ENCODE data around the genes H3C13, H2AC19, VPS45, CA14 and MRPS21.

- PRO-cap, result no peak
- RAMPAGE, long total RNA, 4 experiments, result no peak in any of the 4 experiments
These were observed at the start of gene H3C13 for GRCh38 chr1:149812874-149813862. H3C13 (minus strand) TSS chr1:149813693.

DNA sequence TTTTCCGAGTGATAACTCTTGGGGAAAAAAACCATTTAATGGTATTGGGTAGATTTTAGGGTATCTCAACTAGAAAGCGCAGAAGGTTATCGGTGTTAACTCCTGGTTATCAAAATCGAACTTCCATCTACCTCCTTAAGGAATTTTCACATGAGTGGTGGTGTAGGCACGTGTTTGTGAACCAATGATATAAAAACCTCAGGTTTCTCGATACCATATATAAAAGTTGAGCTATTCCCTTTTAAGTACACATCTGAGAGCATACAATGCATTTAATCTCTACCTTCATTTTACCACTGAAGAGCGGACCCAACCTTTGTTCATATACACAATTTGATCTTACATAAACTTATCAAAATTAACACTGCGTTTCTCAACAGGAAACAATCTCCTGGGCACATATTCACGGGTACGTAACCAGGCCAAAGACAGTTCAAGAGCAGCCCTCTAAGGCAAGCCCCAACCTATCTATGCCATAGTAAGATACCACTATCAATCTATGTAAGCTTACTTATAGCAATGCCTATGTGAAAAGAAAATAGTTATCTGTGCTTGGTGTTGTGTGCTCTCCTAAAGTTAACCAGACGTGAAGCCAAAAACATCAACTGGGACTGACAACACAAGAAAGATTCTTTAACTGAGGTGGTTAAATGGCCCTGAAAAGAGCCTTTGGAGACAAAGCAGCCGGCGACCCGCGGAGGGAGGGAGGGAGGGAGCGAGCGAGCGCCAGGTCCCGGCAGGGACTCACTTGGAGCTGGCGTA lies 1.0 kb upstream of the H2AC19 start:
- PRO-cap, result unidirectional peak, plus-strand start at position 244 of the sequence; unidirectional peak, plus-strand start at position 425 of the sequence
- RAMPAGE, long total RNA, 4 experiments, result no peak in any of the 4 experiments

DNA sequence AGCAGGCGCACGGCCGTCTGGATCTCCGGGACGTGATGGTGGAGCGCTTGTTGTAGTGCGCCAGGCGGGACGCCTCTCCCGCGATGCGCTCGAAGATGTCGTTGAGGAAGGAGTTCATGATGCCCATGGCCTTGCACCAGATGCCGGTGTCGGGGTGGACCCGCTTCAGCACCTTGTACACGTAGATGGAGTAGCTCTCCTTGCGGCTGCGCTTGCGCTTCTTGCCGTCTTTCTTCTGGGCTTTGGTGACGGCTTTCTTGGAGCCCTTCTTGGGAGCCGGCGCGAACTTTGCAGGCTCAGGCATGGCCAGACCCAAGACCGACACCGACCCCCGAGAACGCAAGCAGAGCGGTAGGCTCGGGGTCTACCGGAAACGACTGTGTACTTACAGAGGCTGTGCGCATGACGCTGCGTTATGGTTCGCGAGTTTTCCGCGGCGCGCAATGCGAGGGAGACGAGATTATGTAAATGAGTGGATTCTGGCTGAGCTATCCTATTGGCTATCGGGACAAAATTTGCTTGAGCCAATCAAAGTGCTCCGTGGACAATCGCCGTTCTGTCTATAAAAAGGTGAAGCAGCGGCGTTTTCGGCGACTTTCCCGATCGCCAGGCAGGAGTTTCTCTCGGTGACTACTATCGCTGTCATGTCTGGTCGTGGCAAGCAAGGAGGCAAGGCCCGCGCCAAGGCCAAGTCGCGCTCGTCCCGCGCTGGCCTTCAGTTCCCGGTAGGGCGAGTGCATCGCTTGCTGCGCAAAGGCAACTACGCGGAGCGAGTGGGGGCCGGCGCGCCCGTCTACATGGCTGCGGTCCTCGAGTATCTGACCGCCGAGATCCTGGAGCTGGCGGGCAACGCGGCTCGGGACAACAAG lies at the start of gene H2AC19:
Gene H2AC19, plus strand, starts transcription at position 592 of the 869 bp plus-strand sequence.
- PRO-cap, result unidirectional peak, plus-strand start at position 593 of the sequence
- RAMPAGE, long total RNA, 4 experiments, result no peak in any of the 4 experiments

DNA sequence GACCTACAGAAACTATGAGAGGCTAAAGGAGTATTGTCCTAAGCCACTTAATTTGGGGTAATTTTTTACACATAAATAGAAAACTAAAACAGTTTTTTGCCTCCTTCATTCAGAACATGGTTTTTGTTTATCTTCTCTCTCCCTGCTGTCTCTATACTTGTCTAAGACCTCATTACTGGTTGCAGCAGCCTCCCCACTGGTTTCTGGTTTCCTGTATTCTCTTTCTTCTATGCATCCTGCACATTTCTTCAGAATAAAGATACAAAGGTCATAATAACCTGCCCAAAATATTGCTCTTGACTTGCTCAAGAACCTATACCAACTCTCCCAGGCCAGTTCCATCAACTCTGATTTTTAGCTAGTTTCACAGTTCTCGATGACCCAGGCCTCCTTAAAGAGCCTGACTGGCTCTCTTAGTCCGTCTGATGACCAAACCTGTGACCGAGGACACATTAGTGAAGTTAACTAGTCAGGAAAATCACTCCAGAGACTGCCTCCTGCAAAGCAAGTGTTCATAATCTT lies 6.9 kb downstream of the H2BC21 start:
- PRO-cap, result bidirectional peak, plus-strand start at position 251 of the sequence, minus-strand start at position 198 of the sequence
- RAMPAGE, long total RNA, 4 experiments, result no peak in any of the 4 experiments

DNA sequence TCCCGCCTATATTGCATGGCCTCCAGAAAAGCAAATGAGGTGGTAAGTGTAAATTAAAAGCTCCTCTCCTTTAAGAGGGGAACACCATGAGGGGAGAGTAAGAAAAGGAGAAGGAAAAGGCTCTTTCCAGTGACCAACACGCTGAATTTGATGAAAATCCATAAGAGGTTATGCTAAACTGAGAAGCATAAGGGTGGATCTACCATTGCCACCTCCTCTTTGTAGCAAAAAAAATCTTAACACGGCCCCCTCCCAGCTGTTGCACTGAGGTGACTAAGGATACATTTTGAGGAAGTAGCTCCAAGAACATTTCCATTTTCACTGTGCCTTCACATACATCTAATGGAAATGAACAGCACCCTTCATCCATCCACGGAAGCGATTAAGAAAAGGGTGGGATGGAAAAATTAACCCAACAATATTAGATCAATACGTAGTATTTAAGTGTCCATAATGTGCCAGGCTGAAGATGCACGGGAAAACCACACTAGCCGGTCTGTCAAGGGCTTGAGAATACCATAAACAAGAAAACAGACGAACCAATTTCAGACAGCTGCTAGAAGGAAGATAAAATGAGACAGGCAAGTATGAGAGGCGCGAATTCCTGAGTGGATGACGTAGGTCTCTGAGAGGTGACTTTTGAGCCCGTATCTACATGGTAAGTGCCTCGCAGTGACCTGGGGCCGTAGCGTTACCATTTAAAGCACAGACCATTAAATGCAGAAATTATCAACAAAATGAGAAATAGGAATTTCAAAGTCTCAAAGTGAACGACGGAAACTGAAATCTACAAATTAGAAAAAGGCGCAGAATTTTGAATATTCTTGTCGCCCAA lies 1.4 kb downstream of the H2BC21 start:
- PRO-cap, result bidirectional peak, plus-strand start at position 334 of the sequence, minus-strand start at position 146 of the sequence
- RAMPAGE, long total RNA, 4 experiments, result no peak in any of the 4 experiments

DNA sequence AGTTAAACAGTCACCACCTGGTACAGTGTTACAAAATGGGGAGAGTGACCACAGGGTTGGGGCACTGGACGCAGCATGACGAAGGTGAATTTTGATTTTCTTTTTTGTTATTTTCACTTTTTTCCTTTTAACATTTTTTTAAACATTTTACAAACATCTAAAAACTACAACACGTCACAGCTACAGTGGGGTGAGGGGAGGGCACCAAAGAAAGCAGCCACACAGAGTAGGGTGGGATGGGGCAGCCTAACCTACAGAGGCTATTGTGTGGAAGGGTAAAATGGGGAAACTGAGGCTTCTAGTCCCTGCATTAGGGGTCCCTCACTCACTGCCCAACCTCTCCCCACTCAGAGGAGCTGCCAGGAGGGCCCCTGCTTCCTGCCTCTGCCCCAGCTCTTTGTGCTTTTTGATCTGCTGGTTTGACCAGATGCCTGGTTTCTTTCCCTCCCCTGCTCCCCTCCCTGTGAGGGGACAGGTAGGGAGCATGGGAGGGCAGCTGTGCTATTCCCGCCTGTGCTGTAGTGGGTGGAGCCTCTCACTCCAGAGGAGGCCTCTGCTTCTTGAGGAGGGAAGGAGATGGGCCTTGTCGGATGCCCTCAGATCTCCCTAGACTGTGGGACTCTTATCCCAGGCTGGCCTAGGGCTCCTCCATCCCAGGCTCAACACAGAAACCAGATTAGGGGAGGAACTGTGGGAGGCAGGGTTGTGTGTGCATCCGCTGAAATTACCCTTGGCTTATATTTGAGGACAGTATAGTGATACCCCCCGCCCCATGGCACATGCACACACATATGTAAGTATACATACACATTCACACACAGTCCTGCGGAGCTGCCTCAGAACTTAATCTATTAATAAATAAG lies 4.4 kb downstream of the BOLA1 start:
- PRO-cap, result no peak
- RAMPAGE, long total RNA, 4 experiments, result no peak in any of the 4 experiments

DNA sequence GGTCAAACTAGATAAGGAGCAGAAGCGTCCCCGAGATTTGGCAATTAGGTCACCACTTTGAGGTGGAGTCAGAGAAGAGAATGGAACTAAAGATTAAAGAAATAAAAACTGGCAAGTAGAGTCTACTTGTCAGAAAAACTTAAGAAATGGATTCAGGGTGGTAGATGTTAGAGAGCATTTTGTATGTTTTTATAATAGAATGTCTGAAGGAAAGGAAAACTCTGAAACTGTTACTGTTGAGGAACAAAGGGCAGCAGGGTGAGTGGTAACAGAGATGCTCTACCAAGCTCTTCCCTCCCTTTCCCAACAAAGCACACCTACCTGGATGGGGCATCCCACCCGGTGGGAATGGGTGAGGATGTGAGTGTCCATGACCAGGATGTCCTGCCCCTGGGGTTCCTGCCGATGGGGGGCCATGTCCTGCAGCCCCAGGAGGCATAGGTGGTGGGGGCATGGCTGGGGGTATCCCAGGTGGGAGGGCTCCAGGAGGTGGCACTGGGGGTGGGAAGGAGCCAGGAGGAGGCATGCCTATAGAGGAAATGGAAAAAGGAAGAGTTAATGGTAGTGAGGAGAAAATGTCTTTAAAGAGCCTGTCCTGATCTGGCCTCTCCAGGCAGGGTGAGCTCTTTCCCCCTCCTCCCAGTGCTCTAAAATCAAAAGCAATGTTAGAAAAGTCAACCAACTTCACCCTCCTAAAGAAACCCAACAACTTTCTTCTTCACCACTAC lies 1.9 kb downstream of the SF3B4 start:
- PRO-cap, result no peak
- RAMPAGE, long total RNA, 4 experiments, result no peak in any of the 4 experiments

DNA sequence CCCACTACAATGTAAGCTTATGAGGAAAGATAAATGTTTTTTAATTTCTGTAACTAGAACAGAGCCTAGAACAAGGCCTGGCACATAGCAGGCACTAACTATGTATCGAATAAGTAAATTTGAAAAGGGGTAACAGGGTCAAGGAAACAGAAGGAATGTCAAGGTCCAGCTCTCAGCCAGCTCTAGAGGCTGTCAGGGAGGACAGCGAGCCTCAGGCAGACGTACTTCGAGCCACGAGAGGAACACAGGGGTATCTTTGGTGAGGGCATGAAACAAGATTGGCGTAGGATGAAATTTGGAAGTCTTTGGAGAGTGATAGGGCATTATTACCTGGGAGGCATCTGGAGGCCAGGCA lies 878 bp downstream of the MTMR11 start:
- PRO-cap, result no peak
- RAMPAGE, long total RNA, 4 experiments, result no peak in any of the 4 experiments

DNA sequence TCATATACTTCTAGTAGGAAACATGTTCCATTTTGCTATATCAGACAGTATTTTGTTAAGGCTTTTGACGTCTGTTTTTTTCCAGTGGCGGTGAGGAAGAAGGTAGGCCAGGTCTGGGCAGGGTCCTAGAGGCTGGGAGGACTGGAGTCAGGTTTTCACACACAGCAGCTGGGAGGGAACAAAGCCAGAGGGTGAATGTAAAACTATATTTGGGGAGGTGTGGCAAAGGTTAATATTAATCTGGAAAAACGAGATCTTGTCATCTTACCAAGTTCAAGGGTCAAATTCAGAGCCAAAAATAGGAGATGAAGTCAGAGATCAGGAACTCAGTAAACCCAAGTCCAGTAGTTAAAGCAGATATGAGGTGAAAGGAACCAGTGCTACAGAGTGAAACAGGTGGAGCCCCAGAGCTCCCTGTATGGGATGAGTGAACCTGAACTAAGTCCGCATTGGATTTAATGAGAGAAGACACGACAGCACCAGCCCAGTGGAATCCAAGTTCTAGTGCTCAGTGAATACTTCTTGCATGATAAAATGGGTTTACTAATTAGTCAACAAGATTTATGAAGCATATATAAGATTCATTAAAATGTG lies 10.8 kb upstream of the OTUD7B start:
- PRO-cap, result unidirectional peak, plus-strand start at position 377 of the sequence
- RAMPAGE, long total RNA, 4 experiments, result no peak in any of the 4 experiments

DNA sequence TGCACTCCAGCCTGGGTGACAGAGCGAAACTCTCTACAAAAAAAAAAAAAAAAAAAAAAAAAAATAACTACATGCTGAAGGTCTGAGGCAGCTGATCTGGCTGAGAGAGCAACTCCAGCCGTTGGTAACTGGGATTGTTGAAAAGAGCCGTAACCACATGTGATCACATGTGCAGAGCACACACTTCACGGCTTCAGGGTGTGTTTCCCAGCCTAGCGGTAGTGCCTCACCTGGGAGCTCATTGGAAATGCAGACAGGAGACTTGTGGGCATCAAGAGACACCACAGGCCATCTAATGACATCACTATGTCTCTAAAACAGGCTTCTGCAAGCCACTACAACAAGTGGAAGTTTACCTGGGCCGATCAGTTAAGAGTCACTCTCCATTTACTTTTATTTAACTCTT lies 11.8 kb upstream of the OTUD7B start:
- PRO-cap, result no peak
- RAMPAGE, long total RNA, 4 experiments, result no peak in any of the 4 experiments

GRCh38 chr1:150067064-150068231 lies at the start of gene VPS45:
VPS45 (plus strand) TSS chr1:150067776.
- PRO-cap, result bidirectional peak, plus-strand start at chr1:150067322, minus-strand start at chr1:150067253; bidirectional peak, plus-strand start at chr1:150067969, minus-strand start at chr1:150067653
- RAMPAGE, long total RNA, 4 experiments, result start-site peak on the plus strand in 4 of 4 experiments, at chr1:150067755-150067855 at its widest, 131 to 371 reads per replicate; start-site peak on the minus strand in 2 of 4 experiments, at chr1:150067594-150067682 at its widest, 22 to 36 reads per replicate

- PRO-cap, result unidirectional peak, plus-strand start at chr1:150106535
- RAMPAGE, long total RNA, 4 experiments, result no peak in any of the 4 experiments
These were observed 38.8 kb downstream of the VPS45 start for GRCh38 chr1:150106261-150106921.

DNA sequence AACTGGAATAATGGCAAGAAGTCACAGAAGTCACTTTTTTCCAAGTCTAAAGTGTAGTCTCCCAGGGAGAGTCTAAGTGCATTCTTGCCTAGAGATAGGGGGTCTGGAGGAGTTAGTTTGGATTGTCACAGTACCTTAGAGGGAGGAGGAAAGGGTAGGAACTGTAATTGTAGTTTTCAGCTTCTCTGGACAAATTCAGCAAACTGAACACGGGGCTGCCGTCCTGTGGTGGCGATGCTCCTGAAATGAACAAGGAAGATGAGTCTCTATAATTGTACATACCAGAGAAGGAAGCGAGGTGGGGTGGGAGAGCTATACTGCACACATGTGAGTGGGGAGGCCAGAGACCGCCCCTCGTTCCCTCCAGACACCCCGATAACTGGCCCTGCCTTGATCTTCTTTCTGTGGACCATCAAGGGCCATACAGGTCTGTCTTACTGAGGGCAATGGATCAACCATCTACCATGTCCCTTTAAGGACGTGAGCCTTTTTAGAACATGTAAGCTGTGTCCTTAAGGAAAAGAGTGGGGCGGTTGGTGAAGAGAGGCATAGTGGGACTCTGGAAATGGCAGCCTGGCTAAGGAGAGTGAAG lies 5.6 kb downstream of the PLEKHO1 start:
- PRO-cap, result no peak
- RAMPAGE, long total RNA, 4 experiments, result no peak in any of the 4 experiments

GRCh38 chr1:150182188-150182763 lies 32.6 kb downstream of the PLEKHO1 start:
- PRO-cap, result no peak
- RAMPAGE, long total RNA, 4 experiments, result no peak in any of the 4 experiments

DNA sequence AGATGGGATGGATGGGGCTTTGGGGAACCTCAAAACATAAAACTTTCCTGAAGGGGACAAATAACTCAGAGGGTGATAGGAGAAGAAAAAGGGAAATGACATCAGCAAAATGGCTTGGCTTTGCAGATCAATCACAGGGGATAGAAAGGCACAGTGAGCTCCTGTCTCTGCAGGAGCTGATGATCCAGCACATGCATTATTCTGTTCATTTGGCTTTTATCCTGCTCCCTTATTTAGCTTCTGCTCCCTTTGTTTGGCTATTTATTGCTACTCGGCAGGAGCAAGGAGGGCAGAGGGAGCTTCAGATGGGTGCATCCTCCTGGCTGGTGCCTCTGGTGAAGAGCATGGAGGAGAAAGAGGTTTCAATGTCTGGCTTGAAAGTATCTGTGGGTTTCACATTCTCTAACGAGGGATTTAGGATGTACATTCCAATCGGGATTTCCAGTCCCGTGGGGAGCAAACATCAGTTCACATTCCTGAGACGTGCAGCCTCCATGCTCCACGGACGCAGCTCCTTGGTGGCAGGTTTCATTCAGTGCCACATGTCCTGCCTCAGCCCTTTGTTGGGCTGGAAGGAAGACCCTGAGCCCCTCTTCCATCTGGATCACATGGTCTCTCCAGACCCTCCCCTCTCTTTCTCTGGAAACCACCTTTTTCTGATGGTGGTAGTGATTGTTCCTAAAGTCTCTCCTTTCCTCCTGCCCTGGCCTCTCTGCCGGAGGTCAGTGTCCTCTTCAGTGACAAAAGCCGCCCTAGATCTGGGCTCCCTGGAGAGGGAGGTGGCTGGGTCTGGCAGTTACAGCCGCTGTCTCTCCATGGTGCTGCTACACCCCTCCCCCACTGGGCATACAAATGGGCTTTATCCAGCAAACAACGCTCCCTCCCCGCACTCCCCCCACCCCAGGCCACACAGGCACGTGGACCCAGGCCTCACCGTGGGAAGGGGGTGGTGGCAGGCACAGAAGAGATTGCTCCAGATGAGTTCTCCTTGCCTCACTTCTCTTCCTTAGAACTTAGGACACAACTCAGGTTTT lies 957 bp upstream of the CA14 start:
- PRO-cap, result no peak
- RAMPAGE, long total RNA, 4 experiments, result no peak in any of the 4 experiments

GRCh38 chr1:150257334-150258612 lies at the start of gene CA14:
CA14 (plus strand) TSS chr1:150257774.
- PRO-cap, result no peak
- RAMPAGE, long total RNA, 4 experiments, result no peak in any of the 4 experiments

DNA sequence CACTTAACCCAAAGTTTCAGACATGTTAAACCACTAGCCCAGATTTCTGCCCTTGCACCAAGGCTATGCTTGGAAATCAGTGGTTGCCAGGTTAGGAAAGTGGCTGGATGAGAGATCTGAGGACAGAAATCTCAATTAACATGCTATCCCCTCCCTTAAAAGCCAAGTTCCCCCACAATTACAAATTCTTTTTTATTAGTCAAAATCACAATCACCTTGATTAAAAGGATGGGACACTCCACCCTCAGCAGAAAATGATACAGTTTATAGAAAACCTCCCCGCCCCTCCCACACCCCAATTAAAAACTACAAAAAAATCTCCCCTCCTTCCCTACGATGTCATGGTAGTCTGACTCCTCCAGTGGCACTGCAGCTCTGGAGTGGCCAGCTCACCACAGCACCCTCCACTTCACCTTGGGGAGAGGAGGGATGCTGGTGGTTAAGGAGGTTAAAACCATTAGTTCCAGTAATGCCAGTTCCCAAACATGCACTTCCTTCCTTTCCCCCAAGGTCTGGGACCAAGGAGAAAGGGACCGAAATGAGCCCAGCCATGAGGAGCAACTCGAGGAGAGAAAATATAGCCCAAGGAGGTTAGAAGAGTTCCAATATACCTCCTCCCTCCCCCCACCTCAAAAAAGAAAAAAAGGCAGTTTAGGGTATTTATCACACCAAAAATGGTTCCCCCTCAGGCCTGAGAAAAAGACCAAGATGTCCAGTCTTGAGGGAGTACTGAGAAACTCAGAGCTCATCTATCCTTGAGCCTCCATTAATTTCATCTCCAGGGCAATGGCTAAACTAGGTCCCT lies 3.4 kb downstream of the APH1A start:
- PRO-cap, result no peak
- RAMPAGE, long total RNA, 4 experiments, result no peak in any of the 4 experiments

- PRO-cap, result no peak
- RAMPAGE, long total RNA, 4 experiments, result no peak in any of the 4 experiments
These were observed 2.1 kb upstream of the CIART start for GRCh38 chr1:150280083-150280865.

GRCh38 chr1:150293356-150293985 lies at the start of gene MRPS21:
MRPS21 (plus strand) TSS chr1:150293861.
- PRO-cap, result bidirectional peak, plus-strand start at chr1:150293861, minus-strand start at chr1:150293820
- RAMPAGE, long total RNA, 4 experiments, result start-site peak on the plus strand in 4 of 4 experiments, at chr1:150293863-150293914 at its widest, 477 to 1,332 reads per replicate

DNA sequence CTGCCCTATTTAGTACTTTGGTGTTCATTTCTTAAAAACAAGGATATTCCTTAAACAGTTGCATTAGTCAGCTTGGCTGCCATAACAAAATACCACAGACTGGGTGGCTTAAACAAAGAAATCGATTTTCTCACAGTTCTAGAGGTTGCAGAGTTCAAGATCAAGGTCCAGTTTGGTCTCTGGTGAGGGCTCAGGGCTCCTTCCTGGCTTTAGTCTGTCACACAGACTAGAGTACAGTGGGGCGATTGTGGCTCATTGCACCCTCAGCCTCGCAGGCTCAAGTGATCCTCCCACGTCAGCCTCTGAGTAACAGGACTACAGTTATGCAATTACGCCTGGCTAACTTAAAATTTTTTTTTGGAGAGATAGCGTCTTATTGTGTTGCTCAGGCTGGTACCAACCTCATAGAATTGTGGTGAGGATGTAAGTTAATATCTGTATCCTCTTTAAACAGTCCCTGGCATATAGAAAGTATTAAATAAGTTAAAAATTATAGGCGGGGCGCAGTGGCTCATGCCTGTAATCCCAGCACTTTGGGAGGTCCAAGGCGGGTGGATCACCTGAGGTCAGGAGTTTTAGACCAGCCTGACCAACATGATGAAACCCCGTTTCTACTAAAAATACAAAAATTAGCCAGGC lies 46.9 kb downstream of the RPRD2 start:
- PRO-cap, result no peak
- RAMPAGE, long total RNA, 4 experiments, result no peak in any of the 4 experiments